Metastatic Breast Carcinoma in the Ovary (tissue), 3 donors: ENCODE results near the genes DEFB126, ZCCHC3 and PSMF1.

DNA sequence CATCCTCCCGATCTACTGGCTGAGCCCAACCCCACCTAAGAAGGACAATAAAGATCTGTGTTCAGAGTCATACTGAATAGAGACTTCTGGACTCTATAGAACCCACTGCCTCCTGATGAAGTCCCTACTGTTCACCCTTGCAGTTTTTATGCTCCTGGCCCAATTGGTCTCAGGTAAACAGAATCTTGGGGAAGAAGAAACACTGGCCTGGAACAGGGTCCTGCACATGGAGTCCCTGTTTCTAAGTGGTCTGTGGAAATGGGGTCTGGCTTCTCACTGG is at the start of gene DEFB126:
Gene DEFB126, plus strand, starts transcription at position 77 of the 280 bp plus-strand sequence.
- PRO-cap, 3 experiments, result no peak in any of the 3 experiments

- PRO-cap, 3 experiments, result peak in 3 of 3 experiments; most common plus-strand start chr20:297573 (in 3); most common minus-strand start chr20:297389 (in 3)
Observed at GRCh38 chr20:296917-297841, at the start of gene ZCCHC3. TSS of gene ZCCHC3 (plus strand) at chr20:297570.

DNA sequence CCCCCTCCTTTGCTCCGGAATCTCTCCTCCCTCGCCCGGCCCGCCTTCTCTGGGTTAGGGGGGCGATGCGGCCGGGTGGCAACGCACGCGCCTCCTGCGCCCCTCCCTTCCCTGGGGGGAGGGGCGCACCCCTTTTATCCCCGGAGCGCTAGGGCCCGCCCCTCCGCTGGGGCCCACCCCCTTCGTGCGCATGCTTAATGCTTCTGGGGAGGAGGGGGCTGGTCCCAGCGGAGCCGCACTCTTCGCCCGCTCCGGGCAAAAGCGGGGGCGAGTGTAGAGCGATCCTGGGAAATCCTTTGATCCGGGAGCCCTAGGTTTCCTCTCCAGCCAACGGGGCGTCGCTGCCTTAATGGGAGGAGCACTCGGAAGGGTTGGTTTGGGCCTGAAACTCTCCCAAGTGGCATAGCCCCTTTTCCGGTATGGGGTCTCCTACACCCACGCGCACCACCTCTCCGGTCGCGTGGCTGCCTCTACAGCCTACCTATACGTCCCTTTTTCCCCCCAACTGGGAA is 1.9 kb downstream of the SOX12 start:
- PRO-cap, 3 experiments, result peak in 3 of 3 experiments; most common plus-strand start position 206 of the sequence (in 1); most common minus-strand start position 109 of the sequence (in 1)

DNA sequence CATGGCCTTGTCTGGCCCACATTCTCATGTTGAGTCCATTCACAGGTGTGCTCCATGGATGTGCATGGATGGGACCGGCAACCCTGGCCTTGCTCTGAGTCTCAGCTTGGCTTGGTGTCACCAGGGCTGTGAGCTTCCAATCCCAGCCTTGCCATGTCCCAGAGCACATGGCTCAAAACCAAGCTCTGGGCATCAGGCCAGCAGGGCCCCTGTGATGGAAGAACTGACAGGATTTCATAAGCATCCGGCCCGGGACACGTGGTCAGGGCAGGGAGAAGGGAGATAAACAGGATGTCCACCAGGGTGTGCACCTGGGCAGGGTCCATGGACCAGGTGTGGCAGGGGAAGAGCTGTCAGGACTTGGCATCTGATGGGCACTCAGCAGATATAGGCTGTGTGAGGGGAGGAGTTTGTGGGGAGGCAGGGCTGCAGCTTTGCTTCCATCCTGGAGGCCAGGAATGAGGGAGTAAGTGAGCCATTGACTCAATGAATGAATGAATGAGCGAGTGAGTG is 15.5 kb downstream of the NRSN2 start:
- PRO-cap, 3 experiments, result peak in 2 of 3 experiments; most common minus-strand start position 362 of the sequence (in 2)

DNA sequence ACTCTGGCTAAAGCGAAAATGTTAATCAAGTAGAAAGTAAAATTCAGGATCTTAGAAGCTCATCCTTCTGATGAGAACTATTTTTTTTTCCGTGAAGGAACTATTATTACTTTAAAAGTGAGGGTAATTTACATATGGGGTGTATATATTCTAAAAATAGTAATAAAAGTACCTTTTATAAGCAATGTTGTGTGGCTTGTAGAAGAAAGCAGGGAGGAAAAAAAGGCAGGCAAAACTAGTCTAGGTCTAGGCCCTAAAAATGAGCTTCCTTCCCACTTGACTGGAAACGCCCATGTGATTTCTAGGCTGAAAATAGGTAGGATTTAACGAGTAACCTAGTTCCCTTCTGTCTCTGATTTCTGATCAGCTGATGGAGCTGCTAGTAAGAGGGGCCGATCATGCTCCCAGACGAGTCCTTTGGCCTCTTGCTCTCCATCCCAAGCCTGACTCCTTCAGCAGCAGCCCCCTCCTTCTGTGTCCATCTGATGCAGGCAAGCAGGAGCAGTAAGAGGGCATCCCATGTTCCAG is 24.6 kb downstream of the TBC1D20 start:
- PRO-cap, 3 experiments, result no peak in any of the 3 experiments

DNA sequence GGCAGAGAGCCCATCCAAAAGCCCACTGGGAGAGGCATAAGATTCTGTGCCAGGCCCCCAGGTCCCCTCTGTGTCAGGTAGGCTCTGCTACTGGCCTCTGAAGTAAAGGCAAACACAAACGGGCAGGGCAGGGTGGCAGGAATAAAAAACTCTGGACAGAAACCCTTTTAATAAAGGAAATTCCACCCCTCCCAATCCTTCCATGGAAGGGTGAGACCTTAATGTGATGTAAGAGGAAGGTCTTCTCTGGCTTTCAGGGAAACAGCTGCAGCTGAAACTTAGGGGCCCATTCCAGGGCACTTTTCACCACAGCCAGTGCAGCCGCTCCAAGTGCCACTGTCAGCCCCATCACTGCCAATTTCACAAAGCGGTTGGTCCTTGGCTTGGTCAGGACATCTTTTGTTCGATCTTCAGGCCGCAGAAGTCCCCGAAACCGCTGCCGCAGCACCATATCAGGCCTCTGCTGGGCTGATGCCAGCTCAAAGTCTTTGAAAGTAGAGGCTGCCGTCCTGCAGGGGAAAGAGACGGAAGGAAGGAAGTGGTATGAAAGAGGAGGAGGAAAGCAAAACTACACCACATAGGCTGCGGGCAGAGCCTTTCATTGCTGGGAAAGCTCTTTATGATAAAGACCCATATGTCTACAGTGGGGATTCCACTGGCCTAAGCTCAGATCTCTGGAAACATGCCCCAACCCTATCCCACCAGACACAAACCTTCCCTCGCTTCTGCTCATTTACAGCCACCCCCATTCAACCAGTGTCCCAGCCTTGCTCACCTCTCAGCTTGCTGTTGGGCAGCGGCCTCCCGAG is 23.8 kb downstream of the TBC1D20 start:
- PRO-cap, 3 experiments, result no peak in any of the 3 experiments

GRCh38 chr20:568081-568652 is 24.6 kb upstream of the CSNK2A1 start:
- PRO-cap, 3 experiments, result no peak in any of the 3 experiments

DNA sequence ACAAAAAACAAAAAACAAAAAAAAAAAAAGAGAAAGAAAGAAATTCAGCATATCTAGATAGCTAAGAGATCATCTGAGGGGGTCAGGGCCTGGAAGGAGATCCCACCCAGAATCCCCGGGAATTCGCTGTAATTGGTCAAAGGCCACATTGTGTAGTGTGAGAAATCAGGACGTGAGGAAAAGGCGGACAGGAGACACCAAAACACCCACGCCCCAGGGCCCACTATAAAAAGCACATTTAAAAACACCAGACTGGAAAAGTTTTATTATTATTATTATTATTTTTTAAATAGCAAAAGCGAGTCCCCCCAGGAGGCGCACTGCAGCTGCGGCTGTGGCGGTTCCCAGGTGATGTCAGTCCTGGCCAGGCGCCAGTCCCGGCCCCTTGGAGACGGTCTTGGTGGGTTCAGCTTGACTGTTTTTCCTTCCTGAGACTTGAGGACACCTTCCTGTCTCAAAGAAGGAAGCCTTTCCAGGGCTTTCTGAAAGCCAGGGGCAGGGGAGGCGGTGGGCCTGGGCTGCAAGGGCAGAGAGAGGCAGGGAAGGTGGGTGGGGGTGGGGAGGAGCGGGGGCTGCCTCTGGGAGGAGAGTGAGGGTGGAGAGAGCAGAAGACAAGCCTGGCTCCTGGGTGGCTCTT is 14.6 kb downstream of the TCF15 start:
- PRO-cap, 3 experiments, result no peak in any of the 3 experiments

GRCh38 chr20:727817-728908 is 40.1 kb downstream of the SLC52A3 start:
- PRO-cap, 3 experiments, result no peak in any of the 3 experiments

DNA sequence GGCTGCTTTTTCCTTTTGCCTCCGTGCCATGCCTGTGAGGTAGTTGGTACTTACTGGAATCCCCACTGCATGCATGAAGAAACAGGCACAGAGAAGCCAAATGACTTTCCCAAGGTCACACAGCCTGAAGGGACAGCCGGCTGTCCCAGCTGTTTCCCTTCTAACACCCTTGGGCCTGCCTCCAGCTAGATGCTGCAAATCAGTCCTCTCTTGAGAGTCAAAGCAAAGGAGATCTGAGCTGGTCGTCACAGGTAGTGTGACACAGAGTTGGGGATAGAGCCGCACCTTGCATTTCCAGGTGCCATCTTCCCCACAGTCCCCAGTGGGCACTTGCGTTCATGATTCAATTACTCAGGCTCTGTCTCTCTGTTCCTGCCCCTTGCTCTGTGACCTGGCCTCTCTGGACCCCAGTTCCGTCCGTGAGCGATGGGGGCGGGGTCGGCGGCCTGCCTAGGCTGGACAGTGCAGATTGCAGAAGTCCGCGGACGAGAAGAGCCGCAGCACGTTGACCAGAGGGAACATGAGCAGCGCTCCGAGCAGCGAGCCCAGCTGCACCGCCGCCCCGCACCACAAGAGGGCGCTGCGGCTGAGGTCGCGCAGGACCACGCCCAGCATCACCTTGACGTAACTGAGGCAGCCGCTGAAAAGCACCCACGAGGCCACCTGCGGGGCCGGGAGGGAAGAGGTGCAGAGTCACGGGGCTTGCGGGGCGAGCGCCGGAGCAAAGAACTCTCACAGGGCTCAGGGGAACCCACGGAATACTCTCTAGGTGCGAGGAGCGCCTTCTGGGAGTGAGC is 7.5 kb downstream of the SLC52A3 start:
- PRO-cap, 3 experiments, result no peak in any of the 3 experiments

GRCh38 chr20:772743-773048 is 4.4 kb upstream of the SLC52A3 start:
- PRO-cap, 3 experiments, result no peak in any of the 3 experiments

GRCh38 chr20:1118534-1119674 is at the start of gene PSMF1:
TSS of gene PSMF1 (plus strand) at chr20:1118602.
- PRO-cap, 3 experiments, result peak in 3 of 3 experiments; most common plus-strand start chr20:1118642 (in 3)

- PRO-cap, 3 experiments, result no peak in any of the 3 experiments
Observed at GRCh38 chr20:1204248-1204881, 1.1 kb downstream of the C20orf202 start.

DNA sequence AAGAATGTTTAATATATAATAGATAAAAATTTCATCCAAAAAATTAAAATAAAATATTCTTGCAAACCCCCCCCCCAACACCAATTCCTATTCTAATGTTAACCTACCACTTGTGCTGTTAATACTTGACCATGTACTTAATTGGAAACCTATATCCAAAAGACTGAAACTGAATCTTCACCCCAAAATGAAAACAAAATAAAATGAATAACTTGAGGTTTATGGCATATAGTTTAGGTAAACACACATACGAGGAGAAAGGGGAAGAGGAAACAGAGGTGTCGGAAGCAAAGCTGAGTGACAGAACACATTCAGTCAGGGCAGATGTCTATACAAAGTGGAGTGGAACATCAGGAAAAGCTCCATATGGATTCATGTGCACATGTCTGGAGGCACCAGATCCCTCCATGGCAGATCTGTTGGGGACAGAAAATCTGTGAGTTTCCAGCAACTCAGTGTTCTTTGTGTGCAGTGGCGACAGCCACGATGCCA is 23.2 kb downstream of the FKBP1A start:
- PRO-cap, 3 experiments, result no peak in any of the 3 experiments

- PRO-cap, 3 experiments, result no peak in any of the 3 experiments
Observed at GRCh38 chr20:1382493-1382935, 10.3 kb downstream of the FKBP1A start.

DNA sequence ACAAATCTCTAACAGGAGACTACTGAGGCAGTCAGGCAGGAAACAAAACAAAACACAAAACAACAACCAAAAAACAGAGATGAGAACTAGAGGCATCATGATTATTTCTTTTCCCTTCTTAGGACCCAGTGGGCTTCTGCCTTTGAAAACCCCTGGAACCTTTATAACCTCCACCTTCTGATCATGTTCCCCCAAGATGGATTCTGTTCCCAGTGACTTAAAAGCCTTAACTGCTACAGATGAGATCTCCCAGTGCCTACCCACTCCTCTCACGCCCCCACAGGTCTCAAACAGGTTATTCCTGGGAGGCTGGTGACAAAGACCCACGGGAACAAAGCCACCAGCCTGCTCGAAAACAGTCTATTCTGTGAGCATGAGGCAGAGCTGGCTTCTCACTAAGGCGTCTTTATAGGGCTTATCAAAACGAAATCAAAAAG is 2.4 kb downstream of the FKBP1A start:
- PRO-cap, 3 experiments, result no peak in any of the 3 experiments

GRCh38 chr20:1452813-1453320 is 13.8 kb downstream of the NSFL1C start:
- PRO-cap, 3 experiments, result no peak in any of the 3 experiments

- PRO-cap, 3 experiments, result no peak in any of the 3 experiments
Observed at GRCh38 chr20:1469698-1470832, 3.4 kb upstream of the NSFL1C start.

DNA sequence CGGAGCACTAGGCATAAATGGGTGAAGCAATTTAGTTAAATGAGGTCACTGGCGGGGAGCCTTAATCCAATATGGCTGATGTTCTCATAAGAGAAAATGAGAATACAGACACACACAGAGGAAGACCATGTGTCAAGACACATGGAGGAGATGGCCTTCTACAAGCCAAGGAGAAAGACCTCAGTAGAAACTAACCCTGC is 714 bp downstream of the SIRPG start:
- PRO-cap, 3 experiments, result no peak in any of the 3 experiments

DNA sequence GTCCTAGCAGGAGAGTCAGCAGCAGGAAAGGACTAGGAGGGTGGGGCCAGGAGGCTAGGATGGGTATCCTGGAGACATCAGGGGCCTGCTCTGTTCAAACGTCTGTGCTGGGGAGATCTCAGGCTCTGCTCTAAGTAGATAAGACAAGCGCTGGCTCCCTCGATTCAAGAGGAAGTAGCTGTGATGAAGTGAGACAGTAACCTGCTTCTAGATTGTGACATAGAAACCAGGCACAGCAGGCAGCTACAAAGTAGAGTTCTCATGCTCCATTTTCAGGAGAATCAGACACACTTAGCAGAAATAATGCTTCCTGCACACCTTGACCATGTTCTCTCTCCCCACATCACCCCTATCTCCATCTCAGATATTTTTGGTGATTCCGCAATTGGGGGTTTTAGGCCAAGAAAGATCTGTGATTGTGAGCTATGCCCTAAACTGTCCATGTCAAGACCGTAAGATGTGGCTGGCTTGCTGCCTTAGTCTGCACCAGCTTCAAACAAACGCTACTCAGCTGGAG is 50.6 kb upstream of the SIRPG start:
- PRO-cap, 3 experiments, result no peak in any of the 3 experiments